Umbilical cord (tissue), 2 donors: ENCODE measurements around a stretch of chr3.

DNA sequence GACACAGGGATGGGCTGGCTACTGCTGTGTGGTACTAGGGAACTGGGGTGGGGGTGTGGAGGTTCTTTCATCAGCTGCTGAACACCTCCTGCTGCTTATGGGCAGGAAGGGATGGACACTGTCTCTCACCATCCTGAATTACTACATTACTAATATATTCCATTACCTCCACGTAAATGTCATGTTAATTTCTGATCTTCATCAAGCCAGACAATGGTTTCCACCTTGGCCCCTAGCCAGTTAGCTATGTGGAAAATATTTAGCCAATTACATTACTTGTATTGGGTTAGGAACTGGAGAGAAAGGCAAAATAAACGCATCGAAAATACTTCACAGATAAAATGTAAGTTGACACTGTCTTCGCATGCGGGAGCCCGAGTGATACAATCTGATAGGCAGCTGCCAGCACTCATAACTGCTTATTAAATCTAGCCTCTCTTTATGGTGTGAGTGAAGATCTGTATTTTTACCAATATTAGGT lies 95.1 kb downstream of the FOXP1 start:
- RAMPAGE, long total RNA, result no peak

DNA sequence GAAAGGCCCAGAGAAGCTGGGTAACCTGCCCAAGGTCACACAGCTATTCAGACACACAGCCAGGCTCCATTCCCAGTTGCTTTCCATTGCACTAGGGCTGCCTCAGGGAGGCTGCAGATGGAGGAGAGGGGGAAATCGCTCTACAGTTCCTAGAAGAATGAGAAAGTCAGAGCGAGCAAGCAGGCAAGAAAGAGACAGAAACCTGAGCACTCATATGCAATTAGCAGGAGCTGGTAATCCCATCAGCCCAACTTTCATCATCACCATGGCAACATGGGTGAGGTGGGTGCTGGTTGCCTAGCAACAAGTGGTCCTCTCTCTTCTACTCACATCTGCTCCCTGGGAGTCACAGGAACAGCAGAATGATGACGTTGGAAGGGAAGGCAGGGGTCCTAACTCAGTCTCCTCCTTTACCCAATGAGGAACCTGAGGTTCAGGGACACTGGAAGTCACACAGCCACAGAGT lies 3.7 kb upstream of the EIF4E3 start:
- RAMPAGE, long total RNA, result no peak

DNA sequence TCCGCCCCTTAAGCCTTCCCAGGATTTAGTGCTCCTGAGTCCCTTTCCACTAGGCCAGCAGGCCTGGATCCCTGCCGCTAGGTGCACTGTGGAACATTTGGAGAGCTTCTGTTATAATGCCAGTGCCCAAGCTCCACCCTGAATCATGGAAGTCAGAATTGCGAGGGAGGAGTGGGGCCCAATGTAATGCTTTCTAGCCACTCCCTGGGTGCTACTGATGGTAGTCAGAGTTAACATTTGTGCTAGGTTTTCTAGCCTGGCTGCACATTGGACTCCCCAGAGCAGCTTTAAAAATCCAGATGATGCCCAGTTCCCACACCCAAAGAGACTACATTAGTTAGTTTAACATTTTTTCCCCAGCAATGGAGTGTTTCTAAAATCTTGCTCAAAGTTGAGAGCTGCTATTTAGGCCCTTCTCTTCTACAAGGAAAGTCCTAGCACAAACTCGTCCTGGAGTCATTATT lies 366.6 kb upstream of the PROK2 start:
- RAMPAGE, long total RNA, result no peak

- RAMPAGE, long total RNA, result no peak
Measured at GRCh38 chr3:72163628-72164397, 378.9 kb upstream of the PROK2 start.

GRCh38 chr3:72176375-72176959 lies 391.5 kb upstream of the PROK2 start:
- RAMPAGE, long total RNA, result no peak

DNA sequence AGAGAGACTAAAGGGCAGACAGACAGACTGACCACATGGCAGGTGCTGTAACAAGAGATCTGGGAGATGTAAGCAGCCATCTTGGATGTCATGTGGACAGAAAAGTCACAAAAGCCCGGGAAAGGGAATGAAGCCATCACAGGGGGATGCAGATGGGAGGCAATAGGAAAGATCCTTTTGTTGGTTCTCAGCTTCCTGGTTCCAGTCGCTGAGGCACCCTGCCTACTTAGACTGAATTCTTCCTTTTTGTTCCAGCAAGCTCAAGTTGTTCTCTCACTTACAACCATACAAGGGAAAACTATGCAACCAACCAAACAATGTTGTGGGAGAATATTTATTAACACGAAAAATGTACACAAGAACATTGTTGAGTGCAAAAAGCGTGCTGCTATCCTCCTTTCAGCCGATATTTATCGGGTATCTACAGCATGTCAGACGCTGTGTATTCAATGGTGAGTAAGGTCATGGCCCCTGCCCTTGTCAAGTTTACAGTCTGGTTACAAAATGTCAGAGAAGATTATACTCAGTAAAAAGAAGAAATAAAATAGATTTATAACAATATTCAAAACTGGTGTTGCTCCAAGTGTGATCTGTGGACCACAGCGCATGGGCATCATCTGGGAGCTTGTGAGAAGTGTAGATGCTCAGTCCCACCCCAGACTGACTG lies 511.8 kb upstream of the PROK2 start:
- RAMPAGE, long total RNA, result no peak

GRCh38 chr3:72346491-72347156 lies 501.6 kb downstream of the SHQ1 start:
- RAMPAGE, long total RNA, result no peak

DNA sequence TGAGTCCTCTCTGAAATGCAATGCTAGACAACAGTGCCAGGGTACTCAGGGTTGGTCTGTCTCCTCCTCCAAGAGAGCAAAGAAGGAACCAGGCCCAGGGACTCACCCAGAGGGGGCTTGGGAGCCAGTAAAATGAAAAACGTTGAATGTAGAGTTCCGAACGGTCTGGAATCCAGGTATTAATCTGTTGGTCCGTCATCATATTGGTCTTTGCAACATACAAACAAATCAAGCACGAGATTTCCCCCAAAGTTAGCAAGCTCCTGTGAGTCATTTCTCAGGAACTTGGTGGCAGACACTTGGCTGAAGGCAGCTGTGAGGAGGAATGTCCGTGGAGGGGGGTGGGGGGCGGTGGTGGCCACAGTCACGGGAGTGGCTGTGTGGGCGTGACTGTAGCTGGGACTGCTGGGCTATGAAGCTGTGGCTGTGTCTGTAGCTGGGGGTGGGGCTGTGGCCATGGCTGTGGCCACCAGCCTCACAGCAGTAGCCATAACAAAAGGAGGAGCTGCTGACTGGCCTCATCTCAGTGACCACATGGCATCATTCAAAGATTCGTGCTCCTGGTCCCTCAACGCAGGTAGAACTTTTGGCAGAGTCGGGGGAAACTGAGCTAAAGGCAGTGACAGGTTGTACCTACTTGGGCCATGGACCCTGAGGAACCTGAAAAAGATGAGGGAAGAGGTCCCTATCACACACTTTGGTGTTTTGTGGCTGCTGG lies 360.9 kb downstream of the SHQ1 start:
- RAMPAGE, long total RNA, result no peak

GRCh38 chr3:72567502-72567941 lies 280.7 kb downstream of the SHQ1 start:
- RAMPAGE, long total RNA, result no peak

GRCh38 chr3:72721730-72722017 lies 126.6 kb downstream of the SHQ1 start:
- RAMPAGE, long total RNA, result no peak

DNA sequence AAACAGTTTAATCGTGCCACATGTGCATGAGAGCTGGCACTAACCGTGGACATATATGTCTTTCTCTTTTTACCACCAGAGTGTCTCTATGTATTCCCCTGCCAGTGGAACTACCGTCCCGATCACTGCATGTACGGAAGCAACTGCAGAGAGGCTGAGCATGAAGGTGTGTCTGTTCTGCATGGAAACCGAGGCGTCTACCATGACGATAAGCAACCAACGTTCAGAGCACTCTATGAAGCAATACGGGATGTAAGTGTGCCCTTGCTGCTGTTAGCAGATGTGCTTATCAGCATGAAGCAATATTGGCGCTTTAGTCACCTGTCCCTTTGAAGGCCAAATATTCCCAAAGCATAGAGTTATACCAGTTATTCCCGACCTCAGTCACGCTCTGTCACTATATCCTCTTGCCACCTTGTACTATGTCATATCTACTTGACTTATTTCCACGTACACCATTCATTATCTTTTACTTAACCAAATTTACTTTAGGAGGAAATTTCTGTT lies 29.1 kb upstream of the PPP4R2 start:
- RAMPAGE, long total RNA, result no peak

DNA sequence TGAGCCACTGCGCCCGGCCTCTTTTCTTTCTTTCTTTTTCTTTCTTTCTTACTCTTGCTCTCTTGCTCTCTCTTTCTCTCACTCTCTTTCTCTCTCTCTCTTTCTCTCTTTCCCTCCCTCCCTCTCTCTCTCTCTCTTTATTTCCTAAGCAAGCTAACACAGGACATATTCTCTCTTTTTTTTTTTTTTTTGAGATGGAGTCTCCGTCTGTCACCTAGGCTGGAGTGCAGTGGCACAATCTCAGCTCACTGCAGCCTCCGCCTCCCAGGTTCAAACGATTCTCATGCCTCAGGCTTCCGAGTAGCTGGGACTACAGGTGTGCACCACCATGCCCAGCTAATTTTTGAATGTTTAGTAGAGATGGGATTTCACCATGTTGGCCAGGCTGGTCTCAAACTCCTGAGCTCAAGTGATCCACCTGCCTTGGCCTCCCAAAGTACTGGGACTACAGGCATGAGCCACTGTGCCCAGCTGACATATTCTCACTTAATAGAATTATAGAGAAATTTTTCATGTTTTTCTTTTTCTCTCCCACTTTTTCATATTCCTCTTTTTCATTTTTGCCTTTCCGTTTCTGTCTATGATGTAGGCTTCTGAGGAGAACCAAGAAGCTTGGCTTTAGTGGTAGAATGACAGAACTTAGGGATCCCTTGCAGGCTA lies 17.0 kb upstream of the PPP4R2 start:
- RAMPAGE, long total RNA, result no peak

GRCh38 chr3:72996946-72998205 lies 765 bp downstream of the PPP4R2 start:
- RAMPAGE, long total RNA, result start-site peak on the plus strand at chr3:72996983-72997030, 24 and 34 reads in 2 replicates

DNA sequence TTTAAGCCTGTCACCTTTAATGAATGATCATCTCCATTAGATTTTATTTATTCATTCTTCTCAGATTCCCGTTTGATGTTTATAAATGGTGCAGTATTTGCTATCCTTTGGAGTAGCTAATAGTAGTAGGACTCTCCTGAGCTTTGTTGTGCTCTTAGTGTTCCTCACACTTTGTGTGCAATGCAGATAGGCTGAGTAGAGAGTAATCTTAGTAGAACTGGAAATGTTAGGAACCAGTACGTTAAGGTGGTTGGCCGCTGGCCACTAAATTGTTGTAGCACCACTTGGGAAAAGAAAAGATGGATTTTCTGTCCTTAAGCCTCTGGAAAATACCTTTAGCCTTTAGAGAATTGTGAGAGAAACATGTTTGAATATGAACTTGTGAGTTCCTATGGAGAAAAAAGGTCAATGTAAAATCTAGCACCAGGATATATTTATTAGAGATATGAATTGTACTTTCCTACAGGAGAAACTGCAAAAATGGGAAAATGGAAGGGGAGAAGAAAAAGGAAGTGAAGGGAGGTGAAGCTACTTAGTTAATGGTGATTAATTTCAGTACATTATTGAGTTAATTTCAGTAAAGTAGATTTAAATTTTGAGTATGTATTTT lies 19.8 kb upstream of the EBLN2 start:
- RAMPAGE, long total RNA, result no peak

DNA sequence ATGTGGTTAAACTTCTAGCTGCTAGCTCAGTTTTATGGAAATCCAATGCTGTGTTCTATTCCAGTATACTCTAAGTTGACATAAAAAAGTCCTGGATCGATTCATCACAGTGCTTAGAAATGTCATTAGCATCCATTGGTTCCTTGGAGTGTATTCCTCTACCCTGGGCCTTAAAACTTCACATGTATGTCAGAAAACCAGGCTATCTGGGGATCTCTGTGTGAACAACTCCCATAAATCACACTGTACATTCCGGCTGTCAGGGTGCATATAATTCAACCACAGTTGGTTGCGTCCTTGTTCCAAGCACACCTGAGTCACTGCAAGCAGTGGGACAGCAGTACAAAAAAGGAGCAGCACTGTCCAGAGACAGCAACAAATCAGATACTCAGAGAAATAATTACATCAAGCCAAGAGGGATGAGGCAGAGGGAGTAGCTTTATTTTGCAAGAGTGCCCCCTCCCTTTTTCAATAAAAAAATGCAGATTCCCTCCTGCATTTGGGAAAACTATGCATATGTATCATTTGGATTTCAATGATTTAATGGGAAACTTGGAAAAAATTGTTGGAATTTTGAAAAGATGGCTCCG lies 52.3 kb downstream of the PDZRN3 start:
- RAMPAGE, long total RNA, result no peak

GRCh38 chr3:73609140-73609547 lies 15.6 kb downstream of the PDZRN3 start:
- RAMPAGE, long total RNA, result no peak

DNA sequence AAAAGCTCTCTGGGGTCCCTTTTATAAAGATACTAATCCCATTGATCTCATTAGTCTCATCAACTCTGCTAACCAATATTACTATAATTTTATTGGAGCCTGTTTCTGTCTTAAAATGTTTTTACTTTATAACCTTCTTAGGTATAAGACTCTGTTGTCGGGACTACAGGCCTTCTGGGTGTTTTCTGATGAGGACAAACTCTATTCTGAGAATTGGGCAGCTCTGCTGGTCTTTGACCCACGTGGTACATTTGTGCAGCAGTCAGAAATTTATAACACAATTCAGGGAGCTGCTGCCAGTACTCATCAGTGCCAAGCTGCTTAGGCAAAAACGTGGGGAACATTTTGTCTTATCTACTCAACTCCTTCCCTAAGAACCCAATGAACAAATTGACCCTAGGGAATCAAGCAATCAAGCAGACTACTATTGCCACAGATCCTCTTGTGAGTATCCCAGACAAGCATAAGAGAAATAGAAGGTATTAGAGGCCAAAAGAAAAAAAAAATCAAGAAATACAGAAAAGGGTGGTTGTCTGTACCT lies 180.7 kb upstream of the PDZRN3 start:
- RAMPAGE, long total RNA, result no peak

DNA sequence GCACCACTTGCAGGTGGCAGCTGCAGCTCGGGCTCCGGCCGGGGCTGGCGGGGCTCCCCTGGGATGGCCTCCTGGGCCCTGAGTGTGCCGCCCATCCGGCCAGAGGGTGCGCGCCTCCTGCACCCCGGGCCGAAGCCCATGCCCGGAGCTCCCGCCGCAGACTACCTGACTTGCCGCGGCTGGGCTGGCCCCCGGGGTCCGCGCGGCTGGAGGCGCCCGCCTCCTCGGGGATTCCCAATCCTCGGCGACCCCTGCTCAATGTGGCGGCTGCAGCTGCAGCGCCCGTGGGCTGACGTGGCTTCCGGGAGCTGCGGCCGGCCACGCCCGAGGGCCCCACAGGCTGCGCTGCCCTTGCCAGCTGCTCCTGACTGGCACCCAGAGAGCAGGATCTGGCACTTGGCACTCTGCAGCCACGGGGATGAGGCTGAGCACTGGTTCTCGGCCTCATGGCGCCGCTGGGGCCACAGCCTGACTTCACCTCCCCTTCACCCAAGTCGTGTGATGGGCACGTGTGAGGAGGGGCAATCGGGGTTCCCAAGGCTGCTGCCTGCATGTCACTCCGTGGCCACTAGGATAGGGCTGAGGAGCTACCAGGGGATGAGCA lies 267.9 kb upstream of the FRG2C start:
- RAMPAGE, long total RNA, result no peak

- RAMPAGE, long total RNA, result no peak
Measured at GRCh38 chr3:75575255-75575533, 88.9 kb upstream of the FRG2C start.

DNA sequence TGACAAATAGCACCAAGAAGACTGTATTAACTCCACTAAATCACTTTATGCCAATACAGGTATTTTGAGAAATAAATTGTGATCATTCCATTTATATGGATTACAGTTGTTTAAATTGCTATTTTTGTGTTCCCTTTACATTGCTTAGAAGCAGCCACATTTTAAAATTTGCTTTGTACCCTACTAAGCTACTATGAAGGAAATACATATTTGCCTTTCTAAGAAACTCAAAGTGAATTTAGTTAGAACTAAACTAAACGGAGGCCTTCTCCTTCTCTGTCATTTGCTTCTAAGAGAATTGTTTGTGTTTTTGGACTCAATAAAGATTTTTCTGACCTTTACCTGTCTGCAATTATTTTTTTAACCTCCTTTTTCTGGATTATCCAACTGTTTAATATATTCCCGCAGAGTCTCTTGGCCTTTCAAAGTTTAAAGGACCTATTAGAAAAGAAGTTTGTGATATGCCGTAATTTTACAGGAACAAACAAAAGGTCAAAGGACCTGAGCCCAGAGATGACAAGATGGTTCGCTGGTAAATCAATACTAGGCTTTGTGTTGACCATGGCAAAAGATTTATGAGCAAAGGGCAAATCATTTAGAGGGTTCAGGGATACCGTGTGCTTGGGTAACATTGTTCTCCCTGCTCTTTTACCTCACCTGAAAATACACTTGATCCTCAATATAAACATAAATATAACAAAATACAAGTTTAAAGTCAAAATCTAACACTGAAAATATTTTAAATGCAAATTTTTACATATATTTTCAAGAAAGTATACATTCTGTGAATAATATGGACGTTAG lies 923.6 kb downstream of the ROBO1 start:
- RAMPAGE, long total RNA, result no peak